Bronchus (tissue), 1 donor: ENCODE data around the genes LMNB1 and CTXN3.

GRCh38 chr5:125200206-125200774 is 453.9 kb upstream of the ZNF608 start:
- PRO-cap, result no peak

- PRO-cap, result no peak
Measured at GRCh38 chr5:125257616-125258009, 511.2 kb upstream of the ZNF608 start.

DNA sequence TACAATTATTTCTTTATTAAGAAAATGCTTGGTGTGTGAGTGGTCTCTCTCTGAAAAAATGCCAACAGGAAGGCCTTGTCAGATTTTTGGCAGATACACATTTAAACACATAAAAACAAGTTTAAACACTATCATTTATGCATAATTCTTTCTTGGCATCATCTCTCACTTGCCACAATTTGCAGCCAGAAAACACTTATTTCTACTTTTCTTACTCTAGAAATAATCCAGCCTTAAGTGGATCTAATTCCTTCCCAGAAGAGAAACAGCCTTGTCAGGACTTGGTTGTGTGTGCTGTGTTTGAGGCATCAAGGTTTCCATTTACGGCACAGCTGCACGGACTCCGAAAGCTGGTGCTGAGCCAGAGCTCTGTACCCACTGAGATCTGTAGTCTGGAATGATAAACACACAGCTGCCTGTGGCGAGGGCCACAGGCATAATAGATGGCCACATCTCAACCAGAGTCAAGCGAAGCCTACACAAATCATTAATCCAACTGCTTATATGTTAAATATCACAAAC is 738.1 kb upstream of the ZNF608 start:
- PRO-cap, result no peak

DNA sequence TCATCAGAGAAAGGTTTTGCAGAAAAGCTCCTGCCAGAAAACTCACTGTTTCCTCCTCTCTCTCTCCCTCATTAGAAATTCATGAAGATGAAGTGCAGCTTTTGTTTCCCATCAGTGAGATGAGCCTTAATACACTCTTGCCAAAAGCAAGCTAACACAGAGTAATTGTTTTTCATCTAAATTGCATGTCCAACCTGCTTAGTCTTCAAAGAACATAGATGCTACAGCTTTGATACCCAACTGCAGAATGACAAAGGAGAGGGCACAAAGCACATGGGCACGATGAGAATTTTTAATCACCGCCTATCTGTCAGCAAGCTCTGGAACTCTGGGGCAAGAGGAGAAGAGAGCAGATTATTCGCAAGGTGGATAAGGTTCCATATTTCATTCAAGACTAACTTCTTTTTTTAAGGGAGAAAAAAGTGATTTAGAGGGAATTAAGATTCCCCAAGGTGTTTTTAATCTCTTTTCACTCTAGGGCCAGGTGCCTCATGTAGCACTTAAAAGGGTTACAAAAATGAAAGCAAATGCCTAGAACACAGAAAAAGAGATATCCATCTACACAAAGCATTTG is 142.1 kb upstream of the GRAMD2B start:
- PRO-cap, result no peak

DNA sequence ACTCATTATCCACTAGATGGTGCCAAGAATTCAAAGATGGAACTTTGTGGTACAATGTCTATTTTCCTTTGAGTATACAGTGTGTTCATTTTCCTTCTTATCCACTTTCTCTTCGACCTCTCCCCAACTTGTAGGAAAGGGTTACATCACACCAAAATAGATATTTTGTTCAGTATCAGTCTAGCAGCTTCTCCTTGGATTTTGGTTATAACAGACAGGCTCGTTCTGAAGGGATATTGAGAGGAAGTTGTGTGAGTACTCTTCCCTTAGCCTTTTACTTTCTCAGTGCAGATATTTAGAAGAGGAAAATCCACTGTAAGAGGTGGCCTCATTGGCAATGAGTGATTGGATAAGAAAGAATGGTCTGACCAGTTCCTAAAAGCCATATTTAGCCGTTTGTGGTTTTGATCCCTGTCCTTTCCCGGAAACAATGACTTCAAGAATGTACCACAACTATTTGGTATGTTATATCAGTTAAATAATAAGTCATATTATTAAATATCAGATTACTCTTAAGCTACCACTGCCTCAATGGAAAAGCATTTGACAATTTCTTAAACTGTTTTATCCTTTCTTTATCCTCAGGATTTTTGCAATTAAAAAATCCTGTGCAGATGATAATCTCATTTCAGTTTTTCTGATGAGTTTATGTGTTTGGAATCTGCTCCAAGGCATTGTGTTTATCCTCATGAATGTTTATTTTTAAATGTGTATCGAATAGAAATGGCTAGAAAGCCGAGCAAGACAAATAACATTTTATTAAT is 68.9 kb upstream of the GRAMD2B start:
- PRO-cap, result no peak

DNA sequence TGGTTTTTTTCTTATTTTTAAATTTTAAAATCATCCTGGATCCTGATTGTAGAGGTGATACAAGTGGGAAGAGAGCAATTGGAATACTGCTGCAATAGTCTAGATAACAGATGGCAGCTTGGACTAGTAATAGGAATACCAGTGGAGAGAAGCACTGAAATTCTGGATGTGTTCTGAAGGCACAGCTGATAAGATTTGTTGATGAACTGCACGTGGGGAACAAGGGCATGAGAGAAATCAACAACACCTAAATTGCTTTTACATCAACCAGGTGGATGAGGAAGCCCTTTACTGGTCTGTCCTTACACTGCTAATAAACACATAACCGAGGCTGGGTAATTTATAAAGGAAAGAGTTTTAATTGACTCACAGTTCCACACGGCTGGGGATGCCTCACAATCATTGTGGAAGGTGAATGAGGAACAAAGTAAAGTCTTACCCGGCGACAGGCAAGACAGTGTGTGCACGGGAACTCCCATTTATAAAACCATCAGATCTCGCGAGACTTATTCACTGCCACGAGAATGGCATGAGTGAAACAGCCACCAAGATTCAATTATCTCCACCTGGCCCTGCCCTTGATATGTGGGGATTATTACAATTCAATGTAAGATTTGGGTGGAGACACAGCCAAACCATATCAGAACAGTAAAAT is 67.4 kb upstream of the GRAMD2B start:
- PRO-cap, result no peak

GRCh38 chr5:126395326-126395639 is 27.9 kb upstream of the GRAMD2B start:
- PRO-cap, result no peak

- PRO-cap, result no peak
Measured at GRCh38 chr5:126450293-126450886, 27.2 kb downstream of the GRAMD2B start.

- PRO-cap, result no peak
Measured at GRCh38 chr5:126453986-126454450, 30.8 kb downstream of the GRAMD2B start.

DNA sequence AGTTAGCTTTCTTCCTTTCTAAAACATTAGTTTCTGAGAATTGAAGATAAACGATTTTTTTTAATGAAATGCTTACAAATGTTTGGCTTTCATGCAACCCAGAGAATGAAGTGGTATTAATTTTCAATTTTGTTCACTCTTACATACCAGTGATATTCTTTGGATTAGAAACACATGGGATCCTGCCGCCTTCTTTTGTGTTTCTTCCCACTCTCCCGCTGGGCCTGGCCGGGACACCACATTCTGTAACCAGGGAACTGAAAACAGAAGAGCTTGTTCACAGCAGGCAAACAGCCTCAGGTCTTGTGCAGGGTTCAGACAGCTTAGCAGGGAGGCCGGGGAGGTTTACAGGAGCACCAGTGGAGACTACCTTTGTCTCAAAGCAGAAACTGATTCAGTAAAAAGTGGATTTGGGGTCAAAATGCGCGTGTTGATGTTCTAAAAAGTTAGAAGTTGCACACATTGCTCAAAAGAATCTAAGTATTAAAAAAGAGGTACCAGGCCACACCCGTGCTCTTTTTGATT is 67.0 kb downstream of the GRAMD2B start:
- PRO-cap, result no peak

GRCh38 chr5:126523666-126524654 is 71.1 kb downstream of the ALDH7A1 start:
- PRO-cap, result no peak

GRCh38 chr5:126777088-126777981 is at the start of gene LMNB1:
TSS of gene LMNB1 (plus strand) at chr5:126777136.
- PRO-cap, result bidirectional peak, plus-strand start at chr5:126777160, minus-strand start at chr5:126776669; bidirectional peak, plus-strand start at chr5:126777819, minus-strand start at chr5:126777838

- PRO-cap, result unidirectional peak, plus-strand start at chr5:126869363
Measured at GRCh38 chr5:126868590-126869797, 92.1 kb downstream of the LMNB1 start.

- PRO-cap, result no peak
Measured at GRCh38 chr5:126894833-126895499, 118.0 kb downstream of the LMNB1 start.

DNA sequence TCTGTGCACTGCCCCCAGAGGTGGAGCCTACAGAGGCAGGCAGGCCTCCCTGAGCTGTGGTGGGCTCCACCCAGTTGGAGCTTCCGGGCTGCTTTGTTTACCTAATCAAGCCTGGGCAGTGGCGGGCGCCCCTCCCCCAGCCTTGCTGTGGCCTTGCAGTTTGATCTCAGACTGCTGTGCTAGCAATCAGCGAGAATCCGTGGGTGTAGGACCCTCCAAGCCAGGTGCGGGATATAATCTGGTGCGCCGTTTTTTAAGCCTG is 118.8 kb downstream of the LMNB1 start:
- PRO-cap, result no peak

GRCh38 chr5:126949935-126951066 is 80.1 kb downstream of the MARCHF3 start:
- PRO-cap, result no peak

GRCh38 chr5:127011805-127012456 is 18.4 kb downstream of the MARCHF3 start:
- PRO-cap, result no peak

DNA sequence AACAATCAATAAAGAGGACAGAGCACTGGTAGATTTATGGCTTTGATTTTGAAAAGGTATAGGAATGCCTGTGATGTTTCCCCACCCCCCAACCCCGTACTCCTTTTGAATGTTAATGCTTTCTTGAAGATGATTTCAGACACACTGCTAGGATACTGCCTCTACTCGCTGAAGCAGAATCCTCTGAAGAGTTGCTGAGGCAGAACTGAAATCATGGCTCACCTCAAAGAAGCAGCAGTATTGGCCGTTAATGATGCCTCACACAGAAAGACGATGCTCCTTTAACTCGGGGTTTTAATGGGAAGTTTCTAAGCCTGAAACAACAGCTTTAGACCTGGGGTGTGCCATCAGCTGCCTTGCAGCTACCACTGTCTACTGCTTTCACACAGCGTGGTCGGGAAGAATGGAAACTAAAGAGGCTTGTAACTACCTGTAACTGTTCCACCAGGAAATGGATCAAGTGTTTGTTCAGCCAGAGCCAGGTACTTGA is at the start of gene CTXN3:
TSS of gene CTXN3 (plus strand) at position 176 of the 490 bp plus-strand sequence.
- PRO-cap, result no peak

GRCh38 chr5:127659913-127660481 is 11.1 kb downstream of the CTXN3 start:
- PRO-cap, result no peak

DNA sequence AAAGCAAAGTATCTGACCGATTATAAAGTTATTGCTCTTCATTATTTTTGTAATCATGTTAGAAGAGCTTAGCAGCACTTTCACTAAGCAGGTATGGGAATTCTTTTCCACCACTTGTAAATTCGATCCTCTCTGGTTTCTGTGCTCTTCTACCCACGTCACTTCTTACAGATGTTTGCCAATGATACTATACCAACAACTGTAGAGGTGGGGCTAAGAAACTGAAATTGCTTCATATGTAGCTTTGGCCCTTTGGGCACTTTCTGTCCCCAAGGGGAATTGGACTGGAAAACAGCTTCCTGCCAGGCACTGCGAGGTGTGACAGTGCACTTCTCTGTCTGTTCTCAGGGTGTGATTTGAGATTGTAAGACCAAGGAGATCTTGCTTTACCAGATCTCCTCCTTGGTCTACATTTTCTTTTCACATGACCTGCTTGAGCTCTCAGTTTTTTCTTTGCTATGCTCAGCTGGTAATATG is 164.2 kb downstream of the CCDC192 start:
- PRO-cap, result unidirectional peak, plus-strand start at position 266 of the sequence